Frontal cortex (tissue), 2 donors: ENCODE measurements around the genes KLHL5 and UGDH.

DNA sequence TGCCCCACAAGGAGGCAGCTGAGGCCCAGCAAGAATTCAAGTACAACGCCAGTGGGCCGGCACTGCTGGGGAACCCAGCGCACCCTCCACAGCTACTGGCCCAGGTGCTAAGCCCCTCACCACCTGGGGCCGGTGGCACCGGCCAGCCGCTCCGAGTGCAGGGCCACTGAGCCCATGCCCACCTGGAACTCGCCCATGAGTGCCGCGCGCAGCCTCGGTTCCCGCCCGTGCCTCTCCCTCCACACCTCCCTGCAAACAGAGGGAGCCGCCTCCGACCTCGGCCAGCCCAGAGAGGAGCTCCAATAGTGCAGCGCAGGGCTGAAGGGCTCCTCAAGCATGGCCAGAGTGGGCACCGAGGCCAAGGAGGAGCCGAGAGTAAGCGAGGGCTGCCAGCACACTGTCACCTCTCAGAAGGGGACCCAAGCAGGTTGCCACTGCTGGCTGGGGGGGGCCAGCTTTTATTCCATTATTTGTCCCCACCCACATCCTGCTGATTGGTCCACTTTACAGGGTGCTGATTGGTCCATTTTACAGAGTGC is 338.9 kb upstream of the KLF3 start:
- RAMPAGE, long total RNA, result no peak

- RAMPAGE, long total RNA, result no peak
Observed at GRCh38 chr4:38328201-38328706, 335.7 kb upstream of the KLF3 start.

- RAMPAGE, long total RNA, result no peak
Observed at GRCh38 chr4:38665500-38666741, 1.9 kb downstream of the KLF3 start.

DNA sequence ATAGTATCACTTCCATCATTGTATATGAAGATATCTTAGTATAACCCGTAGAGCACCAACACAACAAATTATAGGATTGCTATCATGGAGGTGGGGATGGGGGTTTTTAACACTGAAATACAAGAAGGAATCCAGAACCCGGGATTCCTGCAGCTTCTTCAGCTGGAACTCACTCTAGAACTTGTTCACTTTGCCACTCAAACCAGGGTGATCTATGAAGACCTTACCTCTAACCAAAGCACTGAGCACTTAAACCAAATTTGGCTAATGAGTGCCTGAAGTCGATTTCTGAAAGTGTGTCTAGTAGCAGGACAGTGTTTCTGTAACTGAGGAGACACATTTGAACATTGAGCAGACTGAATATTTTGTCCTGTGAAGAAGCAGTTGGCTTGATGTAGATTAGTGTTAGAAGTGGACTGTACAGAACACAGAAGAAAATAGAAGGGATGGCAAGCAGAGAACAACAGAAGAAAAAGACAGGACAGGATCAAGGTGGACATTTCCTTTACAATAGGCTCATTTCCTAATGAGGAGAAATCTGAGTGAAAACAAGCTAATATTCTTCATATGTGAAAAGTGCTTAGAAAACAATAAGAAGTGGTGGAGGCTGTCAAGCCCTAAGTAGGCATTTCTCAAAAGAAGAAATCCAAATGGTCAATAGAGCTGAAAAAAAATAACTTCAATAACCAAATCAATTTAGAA is 14.8 kb downstream of the KLF3 start:
- RAMPAGE, long total RNA, result no peak

DNA sequence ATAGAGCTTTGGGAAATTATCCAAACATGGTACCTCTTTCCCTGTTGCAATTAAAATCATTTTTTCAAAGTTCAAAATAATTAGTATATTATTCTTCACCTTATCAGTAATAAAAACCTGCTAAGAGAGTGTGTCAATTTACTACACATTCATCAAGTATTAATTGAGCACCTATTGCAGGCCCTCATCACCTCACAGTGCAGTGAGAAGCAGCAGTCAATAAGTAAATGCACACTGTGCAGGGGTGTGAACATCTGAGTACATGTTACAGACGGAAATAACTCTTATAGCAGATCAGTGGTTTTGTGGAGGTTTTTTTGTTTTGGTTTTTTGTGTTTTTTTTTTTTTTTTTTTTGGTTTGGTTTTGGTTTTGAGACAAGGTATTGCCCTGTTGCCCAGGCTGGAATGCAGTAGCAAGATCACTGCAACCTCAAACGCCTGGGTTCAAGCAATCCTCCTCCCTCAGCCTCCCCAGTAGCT is 20.2 kb downstream of the KLF3 start:
- RAMPAGE, long total RNA, result no peak

GRCh38 chr4:38695289-38696218 is 31.6 kb downstream of the KLF3 start:
- RAMPAGE, long total RNA, result no peak

- RAMPAGE, long total RNA, result no peak
Observed at GRCh38 chr4:38802260-38802646, 2.3 kb downstream of the TLR1 start.

GRCh38 chr4:38867899-38868224 is 256 bp downstream of the FAM114A1 start:
- RAMPAGE, long total RNA, result no peak

- RAMPAGE, long total RNA, result no peak
Observed at GRCh38 chr4:39062019-39063002, at the start of gene KLHL5. Gene KLHL5 (plus strand): TSS chr4:39062232.

DNA sequence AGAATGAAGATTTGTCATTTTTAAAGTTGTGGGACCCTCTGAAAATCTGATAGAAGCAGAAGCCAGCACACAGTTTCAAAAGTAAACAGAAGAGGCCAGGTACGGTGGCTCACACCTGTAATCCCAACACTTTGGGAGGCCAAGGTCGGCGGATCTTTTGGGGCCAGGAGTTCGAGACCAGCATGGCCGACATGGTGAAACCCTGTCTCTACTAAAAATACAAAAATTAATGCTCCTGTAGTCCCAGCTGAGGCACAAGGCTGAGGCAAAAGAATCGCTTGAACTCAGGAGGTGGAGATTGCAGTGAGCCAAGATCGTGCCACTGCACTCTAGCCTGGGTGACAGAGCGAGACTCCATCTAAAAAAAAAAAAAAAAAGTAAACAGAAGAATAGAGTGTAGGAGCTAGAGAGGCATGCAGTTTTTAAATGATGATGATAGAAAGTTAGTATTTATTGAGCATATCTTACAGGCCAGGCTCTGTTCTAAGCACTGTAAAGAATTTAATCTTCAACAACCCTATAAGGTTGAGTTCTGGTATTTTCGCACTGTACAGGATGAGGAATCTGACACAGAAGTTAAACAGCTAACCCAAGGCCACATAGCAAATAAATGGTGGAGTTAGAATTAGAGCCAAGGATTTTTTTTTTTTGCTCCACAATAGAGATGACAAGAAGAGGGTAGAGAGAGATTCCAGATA is 55.8 kb downstream of the KLHL5 start:
- RAMPAGE, long total RNA, result no peak

- RAMPAGE, long total RNA, result no peak
Observed at GRCh38 chr4:39135151-39135758, 47.1 kb upstream of the WDR19 start.

- RAMPAGE, long total RNA, result no peak
Observed at GRCh38 chr4:39166010-39166557, 16.2 kb upstream of the WDR19 start.

DNA sequence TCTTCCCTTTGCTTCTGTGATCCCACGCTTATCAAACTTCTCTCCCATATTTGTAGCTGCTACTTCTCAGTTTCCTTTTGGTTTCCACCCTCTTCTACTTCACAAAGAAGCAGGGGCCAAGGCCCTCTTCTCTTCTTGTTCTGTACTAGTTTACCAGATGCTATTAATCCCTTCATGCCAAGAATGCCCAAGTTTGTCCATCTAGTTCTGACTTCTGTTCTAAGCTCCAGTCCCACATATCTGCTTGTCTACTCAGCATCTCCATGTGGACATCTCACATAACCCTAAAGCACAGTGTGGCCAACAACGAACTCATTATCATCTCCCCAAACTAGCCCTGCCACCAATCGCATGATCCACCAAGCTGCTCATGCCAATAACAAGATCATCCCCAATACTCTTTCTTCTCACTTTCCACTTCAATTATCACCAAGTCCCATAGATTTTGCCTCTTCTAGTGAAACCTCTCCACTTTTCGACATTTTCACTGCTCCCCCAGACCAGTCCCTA is 50.8 kb downstream of the RFC1 start:
- RAMPAGE, long total RNA, result no peak

DNA sequence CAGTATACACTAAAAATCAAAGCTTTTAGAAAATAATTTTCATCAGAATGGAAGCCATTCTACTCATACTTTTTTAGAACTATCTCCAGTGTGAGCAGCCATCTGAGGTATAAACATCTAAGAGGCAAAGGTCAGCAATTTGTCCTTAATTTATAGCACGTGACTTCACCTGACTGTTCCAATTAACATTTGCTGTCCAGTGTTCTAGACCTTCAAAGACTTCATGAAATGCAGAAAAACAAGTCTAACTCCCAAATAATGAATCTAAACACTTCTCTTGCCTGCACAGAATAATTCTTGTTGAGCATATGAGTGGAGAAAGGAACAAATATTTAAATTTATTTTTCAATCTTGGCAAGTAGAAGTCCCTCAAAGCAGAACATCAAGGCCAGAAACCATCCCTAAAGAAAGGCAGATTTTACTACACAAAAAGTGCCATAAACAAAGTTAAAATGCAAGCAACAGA is 12.0 kb downstream of the RFC1 start:
- RAMPAGE, long total RNA, result no peak

GRCh38 chr4:39452452-39452880 is 6.3 kb downstream of the RPL9 start:
- RAMPAGE, long total RNA, result no peak

GRCh38 chr4:39526611-39526855 is 706 bp downstream of the UGDH start:
- RAMPAGE, long total RNA, result no peak

GRCh38 chr4:39526856-39527680 is at the start of gene UGDH:
Gene UGDH (minus strand): TSS chr4:39527439.
- RAMPAGE, long total RNA, result no peak

- RAMPAGE, long total RNA, result no peak
Observed at GRCh38 chr4:39527681-39528548, 676 bp upstream of the UGDH start.

DNA sequence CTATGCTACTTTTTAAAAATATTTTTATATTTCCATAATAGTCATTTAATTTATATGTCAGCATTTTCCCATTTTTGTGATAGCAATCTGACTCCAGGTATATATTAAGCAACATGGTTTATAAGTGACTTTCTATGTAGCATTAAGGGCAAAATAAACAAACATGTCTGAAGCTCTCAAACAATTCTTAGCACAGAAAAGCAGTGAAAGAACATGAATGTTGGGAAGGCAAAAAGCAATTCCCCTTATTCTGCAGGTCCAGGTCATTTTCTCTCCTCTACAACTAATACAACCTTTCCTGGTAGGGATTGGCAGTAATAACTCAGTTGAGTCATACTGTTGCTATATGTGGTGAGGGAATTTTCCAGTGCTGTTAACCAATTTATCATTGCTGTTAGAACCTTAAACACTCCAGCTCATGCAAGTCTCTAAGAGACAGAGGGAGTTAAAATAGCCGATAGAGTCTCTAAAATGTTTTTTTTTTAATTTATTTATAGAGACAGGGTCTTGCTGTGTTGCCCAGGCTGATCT is 24.0 kb downstream of the SMIM14 start:
- RAMPAGE, long total RNA, result no peak

DNA sequence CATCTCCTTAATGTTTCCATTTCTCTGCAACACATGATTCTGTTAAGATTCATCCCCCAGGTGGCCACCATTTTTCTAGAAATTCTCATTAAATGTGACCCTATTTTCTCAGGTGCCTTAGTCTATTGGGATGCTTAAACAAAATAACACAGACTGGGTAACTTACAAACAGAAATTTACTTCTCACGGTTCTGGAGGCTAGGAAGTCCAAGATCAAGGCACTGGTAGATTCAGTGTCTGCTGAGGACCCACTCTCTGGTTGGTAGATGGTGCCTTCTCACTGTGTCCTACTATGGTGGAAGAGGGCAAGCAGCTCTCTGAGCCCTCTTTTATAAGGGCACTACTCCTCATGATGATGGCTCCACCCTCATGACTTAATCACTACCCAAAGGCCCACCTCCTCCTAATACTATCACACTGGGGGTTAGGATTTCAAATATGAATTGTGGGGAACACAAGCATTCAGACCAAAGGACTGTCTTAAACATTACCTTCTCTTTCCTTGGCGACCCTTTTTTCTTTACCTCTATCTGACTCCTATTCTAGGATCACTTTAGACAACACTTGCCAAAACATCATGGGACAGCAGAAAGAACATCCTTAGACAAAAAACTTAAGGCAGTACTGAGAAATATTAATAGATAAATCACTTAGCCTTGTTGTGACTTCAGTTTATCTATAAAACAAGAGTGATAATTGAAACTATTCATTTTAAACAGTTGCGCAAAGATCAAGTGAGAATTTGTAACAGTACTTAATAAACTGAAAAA is 11.7 kb downstream of the SMIM14 start:
- RAMPAGE, long total RNA, result no peak